ENCODE data around the gene ST3GAL3.

GRCh38 chr1:42945743-42946979, 12.5 kb downstream of the SLC2A1 start:
- PRO-cap, result no peak

GRCh38 chr1:42953210-42953952, 5.3 kb downstream of the SLC2A1 start:
- PRO-cap, result no peak

GRCh38 chr1:42961741-42962194, 3.1 kb upstream of the SLC2A1 start:
- PRO-cap, result no peak

GRCh38 chr1:43058399-43058858, 89.3 kb upstream of the CFAP144 start:
- PRO-cap, result no peak

GRCh38 chr1:43067774-43068649, 79.7 kb upstream of the CFAP144 start:
- PRO-cap, result bidirectional peak, plus-strand start at chr1:43068252, minus-strand start at chr1:43068262

- PRO-cap, result no peak
Measured at GRCh38 chr1:43069672-43070273, 77.9 kb upstream of the CFAP144 start.

DNA sequence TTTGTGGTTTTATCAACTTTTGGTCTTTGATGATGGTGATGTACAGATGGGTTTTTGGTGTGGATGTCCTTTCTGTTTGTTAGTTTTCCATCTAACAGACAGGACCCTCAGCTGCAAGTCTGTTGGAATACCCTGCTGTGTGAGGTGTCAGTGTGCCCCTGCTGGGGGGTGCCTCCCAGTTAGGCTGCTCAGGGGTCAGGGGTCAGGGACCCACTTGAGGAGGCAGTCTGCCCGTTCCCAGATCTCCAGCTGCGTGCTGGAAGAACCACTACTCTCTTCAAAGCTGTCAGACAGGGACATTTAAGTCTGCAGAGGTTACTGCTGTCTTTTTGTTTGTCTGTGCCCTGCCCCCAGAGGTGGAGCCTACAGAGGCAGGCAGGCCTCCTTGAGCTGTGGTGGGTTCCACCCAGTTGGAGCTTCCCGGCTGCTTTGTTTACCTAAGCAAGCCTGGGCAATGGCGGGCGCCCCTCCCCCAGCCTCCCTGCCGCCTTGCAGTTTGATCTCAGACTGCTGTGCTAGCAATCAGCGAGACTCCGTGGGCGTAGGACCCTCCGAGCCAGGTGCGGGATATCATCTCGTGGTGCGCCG, 28.0 kb upstream of the CFAP144 start:
- PRO-cap, result no peak

- PRO-cap, result no peak
Measured at GRCh38 chr1:43164221-43164652, 7.9 kb downstream of the EBNA1BP2 start.

DNA sequence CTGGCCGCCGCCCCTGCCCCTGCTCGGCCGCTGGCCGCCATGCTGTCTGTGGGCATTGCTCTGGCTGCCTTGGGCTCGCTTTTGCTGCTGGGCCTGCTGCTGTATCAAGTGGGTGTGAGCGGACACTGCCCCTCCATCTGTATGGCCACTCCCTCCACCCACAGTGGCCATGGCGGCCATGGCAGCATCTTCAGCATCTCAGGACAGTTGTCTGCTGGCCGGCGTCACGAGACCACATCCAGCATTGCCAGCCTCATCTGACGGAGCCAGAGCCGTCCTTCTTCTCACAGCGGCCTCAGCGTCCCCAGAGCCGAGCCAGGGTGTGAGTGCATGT, 3.3 kb downstream of the TMEM125 start:
- PRO-cap, result no peak

DNA sequence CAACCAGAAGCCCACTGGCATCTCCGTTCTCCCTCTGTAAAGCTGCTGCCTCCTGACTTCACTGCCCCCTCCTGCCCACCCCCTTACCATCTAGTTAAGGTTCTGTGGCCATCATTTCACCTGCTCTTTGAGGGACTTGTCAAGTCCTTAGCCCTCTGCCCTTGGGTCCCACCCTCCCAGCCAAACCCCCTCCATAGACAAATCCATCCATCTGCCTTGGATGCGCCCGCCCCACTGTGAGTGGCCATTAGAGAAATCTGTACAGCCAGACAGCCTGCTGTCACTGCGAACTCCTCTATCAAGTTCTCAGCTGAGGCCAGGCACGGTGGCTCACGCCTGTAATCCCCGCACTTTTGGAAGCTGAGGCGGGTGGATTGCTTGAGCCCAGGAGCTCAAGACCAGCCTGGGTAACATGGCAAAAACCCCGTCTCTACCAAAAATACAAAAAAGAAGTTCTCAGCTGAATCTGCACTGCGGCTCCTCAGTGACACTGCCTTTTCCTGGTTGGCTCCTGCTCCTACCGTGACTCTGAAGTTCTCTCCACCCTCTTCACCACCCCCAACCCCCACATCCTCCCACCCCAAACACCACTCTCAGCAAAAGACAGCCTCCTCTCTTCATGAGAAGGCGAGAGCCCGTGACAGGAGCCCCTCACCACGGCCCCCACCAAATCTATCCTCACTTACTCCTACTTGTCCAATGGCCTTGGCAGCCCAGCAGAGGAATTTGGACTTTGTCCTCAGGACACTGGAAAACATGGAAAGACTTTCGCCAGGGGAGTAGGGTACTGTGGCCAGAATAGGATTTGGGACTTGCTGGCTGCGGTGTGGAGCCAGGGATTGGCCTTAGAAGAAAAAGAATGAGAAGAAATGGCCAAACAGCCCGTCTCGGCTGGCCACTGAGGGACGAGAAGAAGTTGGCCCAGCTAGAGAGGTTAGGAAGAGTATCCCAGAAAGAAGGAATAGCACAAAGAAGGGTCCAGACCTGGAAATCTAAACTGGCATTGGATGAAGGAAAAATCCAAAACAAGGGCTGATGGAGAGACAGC, 6.8 kb downstream of the TMEM125 start:
- PRO-cap, result no peak

GRCh38 chr1:43279878-43281088, 5.1 kb downstream of the C1orf210 start:
- PRO-cap, result no peak

GRCh38 chr1:43320840-43321607, 16.6 kb upstream of the MPL start:
- PRO-cap, result no peak

GRCh38 chr1:43344152-43344727, 6.6 kb downstream of the MPL start:
- PRO-cap, result no peak

DNA sequence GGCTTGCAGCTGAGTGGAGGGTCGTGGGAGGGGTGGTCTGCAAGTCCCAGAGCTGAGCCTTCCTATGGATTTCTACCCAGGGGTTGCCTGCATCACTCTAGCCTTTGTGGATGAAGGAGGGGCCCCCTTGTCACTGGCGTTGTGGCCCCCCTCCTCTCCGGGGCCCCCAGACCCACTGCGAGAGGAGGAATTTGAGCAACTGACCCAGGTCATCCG, 14.3 kb downstream of the HYI start:
- PRO-cap, result no peak

GRCh38 chr1:43494174-43494582, 36.5 kb upstream of the PTPRF start:
- PRO-cap, result no peak

GRCh38 chr1:43595556-43596172, 54.3 kb upstream of the KDM4A start:
- PRO-cap, result no peak

- PRO-cap, result bidirectional peak, plus-strand start at chr1:43707547, minus-strand start at chr1:43707365; bidirectional peak, plus-strand start at chr1:43707859, minus-strand start at chr1:43707741; unidirectional peak, minus-strand start at chr1:43708198
Measured at GRCh38 chr1:43707110-43708372, at the start of gene ST3GAL3. Gene ST3GAL3, plus strand, starts transcription at chr1:43707536.

GRCh38 chr1:43783458-43784285, 76.3 kb downstream of the ST3GAL3 start:
- PRO-cap, result no peak

- PRO-cap, result no peak
Measured at GRCh38 chr1:43936961-43937613, 3.5 kb downstream of the ARTN start.

GRCh38 chr1:43964336-43965003, 5.3 kb upstream of the DPH2 start:
- PRO-cap, result no peak